Liver (tissue), 9 donors: ENCODE measurements around the gene KCTD1.

DNA sequence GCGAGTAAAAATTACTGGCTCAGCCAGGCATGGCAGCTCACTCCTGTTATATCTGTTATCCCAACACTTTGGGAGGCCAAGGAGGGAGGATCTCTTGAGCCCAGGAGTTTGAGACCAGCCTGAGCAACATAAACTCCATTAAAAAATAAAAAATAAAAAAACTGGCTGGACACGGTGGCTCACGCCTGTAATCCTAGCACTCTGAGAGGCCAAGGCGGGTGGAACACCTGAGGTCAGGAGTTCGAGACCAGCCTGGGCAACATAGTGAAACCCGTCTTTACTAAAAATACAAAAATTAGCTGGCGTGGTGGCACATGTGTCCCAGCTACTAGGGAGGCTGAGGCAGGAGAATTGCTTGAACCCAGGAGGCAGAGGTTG, 22.7 kb upstream of the RMC1 start:
- PRO-cap, 5 experiments: no peak in any of the 5 experiments
- RAMPAGE, long total RNA, 2 experiments: no peak in any of the 2 experiments
- RRBS: no CpG with 5 or more reads among the region's 7 CpGs

- PRO-cap, 5 experiments: no peak in any of the 5 experiments
- RAMPAGE, long total RNA, 2 experiments: no peak in any of the 2 experiments
- RRBS: no CpG with 5 or more reads among the region's 11 CpGs
These were observed 15.3 kb upstream of the RMC1 start for GRCh38 chr18:23487931-23488555.

DNA sequence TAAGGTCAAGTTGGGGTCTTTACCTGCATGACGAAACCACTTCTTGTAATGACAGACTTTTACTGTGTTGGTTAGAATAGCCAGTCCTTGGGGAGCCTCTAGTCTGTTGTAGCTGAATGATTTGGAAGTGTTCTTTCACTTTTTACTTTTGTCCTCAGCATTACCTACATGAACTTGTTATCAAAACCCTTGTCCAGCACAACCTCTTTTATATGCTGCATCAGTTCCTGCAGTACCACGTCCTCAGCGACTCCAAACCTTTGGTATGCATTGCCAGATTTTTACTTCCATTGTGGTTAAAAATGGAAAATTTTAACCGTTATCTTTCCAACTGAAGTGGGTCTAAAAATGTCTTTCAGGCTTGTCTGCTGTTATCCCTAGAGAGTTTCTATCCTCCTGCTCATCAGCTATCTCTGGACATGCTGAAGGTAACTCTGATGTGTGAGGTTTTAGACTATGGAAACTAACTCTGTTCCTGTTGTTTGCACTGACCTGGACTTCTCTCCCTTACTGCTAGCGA, 26.6 kb downstream of the RMC1 start:
- PRO-cap, 5 experiments: no peak in any of the 5 experiments
- RAMPAGE, long total RNA, 2 experiments: no peak in any of the 2 experiments
- RRBS: no CpG with 5 or more reads among the region's 5 CpGs

DNA sequence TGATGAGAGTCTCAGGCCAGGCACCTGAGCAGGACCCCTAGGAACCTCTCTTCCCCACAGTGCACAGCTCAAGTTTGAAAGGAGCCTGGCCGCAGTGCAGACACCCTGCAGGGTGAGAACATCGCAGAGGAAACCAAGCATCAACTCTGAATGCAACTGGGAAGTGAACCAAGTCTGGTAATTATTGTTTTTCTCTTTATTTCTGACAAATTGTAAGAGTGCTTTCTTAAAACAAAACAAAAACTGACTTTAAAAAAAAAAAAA, 15.4 kb downstream of the NPC1 start:
- PRO-cap, 5 experiments: no peak in any of the 5 experiments
- RAMPAGE, long total RNA, 2 experiments: no peak in any of the 2 experiments
- RRBS: no CpG with 5 or more reads among the region's 2 CpGs

DNA sequence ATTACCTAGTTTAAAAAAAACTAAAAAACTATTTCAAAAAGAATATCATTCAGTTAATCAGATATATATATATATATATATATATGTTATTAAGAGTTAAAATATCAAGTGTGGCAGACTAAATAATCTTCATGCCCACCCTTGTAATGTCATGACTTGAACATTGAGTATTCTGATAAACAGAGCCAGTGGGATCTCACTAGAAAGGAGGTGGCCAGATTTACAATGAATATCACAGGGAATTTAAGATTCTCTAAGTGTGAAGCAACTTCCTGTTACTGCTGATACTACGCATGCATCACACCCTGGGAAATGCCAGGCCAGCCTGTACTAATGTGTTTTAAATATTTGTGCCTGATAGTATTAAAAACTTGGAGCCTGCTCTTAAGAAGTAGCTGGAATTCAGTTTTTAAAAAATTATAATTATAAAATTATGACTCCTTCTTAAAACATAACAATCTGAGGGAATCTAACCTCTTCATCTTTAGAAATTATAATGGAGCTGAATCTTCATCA, 148.3 kb downstream of the LAMA3 start:
- PRO-cap, 5 experiments: no peak in any of the 5 experiments
- RAMPAGE, long total RNA, 2 experiments: no peak in any of the 2 experiments
- RRBS: no CpG with 5 or more reads among the region's 1 CpG

DNA sequence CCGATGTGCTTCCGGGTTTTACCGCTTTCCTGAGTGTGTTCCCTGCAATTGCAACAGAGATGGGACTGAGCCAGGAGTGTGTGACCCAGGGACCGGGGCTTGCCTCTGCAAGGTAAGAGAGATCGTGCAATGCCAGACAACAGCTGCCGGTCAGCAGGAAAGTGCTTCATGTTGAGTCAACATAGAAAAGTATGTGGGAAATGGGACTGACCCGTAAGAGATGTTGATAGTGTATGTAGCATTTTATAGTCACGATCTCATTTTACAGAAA, 156.7 kb upstream of the TTC39C start:
- PRO-cap, 5 experiments: peak in 2 of 5 experiments; most common plus-strand start position 115 of the sequence (in 2)
- RAMPAGE, long total RNA, 2 experiments: no peak in any of the 2 experiments
- RRBS: 32% methylated on average over 5 of the region's 8 CpGs

GRCh38 chr18:23907298-23908145, 107.0 kb upstream of the TTC39C start:
- PRO-cap, 5 experiments: no peak in any of the 5 experiments
- RAMPAGE, long total RNA, 2 experiments: no peak in any of the 2 experiments
- RRBS: no CpG with 5 or more reads among the region's 8 CpGs

- PRO-cap, 5 experiments: peak in 1 of 5 experiments; most common minus-strand start chr18:23932855 (in 1)
- RAMPAGE, long total RNA, 2 experiments: no peak in any of the 2 experiments
- RRBS: no CpG with 5 or more reads among the region's 2 CpGs
These were observed 81.9 kb upstream of the TTC39C start for GRCh38 chr18:23932626-23933017.

DNA sequence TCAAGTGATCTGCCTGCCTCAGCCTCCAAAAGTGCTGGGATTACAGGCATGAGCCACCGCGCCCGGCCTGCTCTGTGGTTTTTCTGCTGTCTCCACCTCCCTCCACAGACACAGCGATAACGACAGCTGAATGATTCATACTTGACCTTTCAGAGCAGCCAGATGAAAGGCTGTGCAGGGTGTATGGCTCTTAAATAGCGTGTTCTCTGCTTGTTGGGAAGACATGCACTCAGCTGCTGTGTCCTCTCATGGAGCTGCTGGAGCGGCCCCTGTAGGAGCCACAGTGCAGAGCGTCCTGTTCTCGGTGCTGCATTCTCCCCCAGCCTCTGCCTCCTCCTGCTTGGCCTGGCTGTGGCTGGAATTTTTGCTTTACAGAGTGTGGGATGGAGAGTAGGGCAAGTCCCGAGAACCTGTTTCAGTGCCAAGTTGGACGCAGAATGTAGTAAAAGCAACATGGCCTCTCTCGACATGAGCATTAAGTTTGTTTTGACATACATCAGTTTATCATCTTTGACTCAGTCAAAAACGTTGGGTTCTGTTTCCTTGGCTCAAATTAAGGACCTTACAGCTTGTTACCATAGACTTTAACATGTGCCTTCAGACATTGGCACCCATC, 61.8 kb downstream of the TTC39C start:
- PRO-cap, 5 experiments: no peak in any of the 5 experiments
- RAMPAGE, long total RNA, 2 experiments: no peak in any of the 2 experiments
- RRBS: no CpG with 5 or more reads among the region's 13 CpGs

- PRO-cap, 5 experiments: no peak in any of the 5 experiments
- RAMPAGE, long total RNA, 2 experiments: no peak in any of the 2 experiments
- RRBS: no CpG with 5 or more reads among the region's 6 CpGs
These were observed 266.1 kb downstream of the HRH4 start for GRCh38 chr18:24726631-24726895.

- PRO-cap, 5 experiments: no peak in any of the 5 experiments
- RAMPAGE, long total RNA, 2 experiments: no peak in any of the 2 experiments
- RRBS: no CpG with 5 or more reads among the region's 3 CpGs
These were observed 438.6 kb downstream of the ZNF521 start for GRCh38 chr18:24913320-24913835.

- PRO-cap, 5 experiments: no peak in any of the 5 experiments
- RAMPAGE, long total RNA, 2 experiments: no peak in any of the 2 experiments
- RRBS: no CpG with 5 or more reads among the region's 5 CpGs
These were observed 45.0 kb downstream of the SS18 start for GRCh38 chr18:26045259-26045989.

DNA sequence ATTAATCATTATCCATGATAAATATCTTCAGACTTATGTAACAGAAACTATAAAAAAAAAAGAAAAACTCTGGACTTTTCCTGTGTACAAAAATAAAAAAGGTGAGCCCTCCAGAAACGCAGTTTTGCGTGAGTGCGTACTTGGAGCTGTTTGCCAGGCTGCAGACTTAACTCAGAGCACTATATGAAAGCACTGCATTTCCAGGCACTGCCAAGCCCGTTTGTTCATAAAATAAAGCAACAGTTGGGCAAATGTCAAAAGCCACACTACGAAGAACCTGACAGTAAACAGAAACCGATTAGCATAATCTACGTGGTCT, 1.3 kb downstream of the SS18 start:
- PRO-cap, 5 experiments: peak in 5 of 5 experiments; most common plus-strand start position 121 of the sequence (in 4); most common minus-strand start position 222 of the sequence (in 2)
- RAMPAGE, long total RNA, 2 experiments: no peak in any of the 2 experiments
- RRBS: no CpG with 5 or more reads among the region's 7 CpGs

- PRO-cap, 5 experiments: no peak in any of the 5 experiments
- RAMPAGE, long total RNA, 2 experiments: no peak in any of the 2 experiments
- RRBS: no CpG with 5 or more reads among the region's 8 CpGs
These were observed 836 bp upstream of the TAF4B start for GRCh38 chr18:26225331-26225886.

- PRO-cap, 5 experiments: peak in 5 of 5 experiments; most common minus-strand start chr18:26548550 (in 5)
- RAMPAGE, long total RNA, 2 experiments: no peak in any of the 2 experiments
- RRBS: 22% methylated on average over 1 of the region's 41 CpGs
These were observed at the start of gene KCTD1 for GRCh38 chr18:26548268-26548643. TSS of gene KCTD1 (minus strand) at chr18:26548553.

- PRO-cap, 5 experiments: peak in 4 of 5 experiments; most common plus-strand start chr18:26549958 (in 1); most common minus-strand start chr18:26549807 (in 4)
- RAMPAGE, long total RNA, 2 experiments: no peak in any of the 2 experiments
- RRBS: 2% methylated on average over 24 of the region's 31 CpGs
These were observed 1.3 kb upstream of the KCTD1 start for GRCh38 chr18:26549723-26550038.

GRCh38 chr18:26703213-26704060, 155.1 kb upstream of the KCTD1 start:
- PRO-cap, 5 experiments: no peak in any of the 5 experiments
- RAMPAGE, long total RNA, 2 experiments: no peak in any of the 2 experiments
- RRBS: no CpG with 5 or more reads among the region's 7 CpGs

DNA sequence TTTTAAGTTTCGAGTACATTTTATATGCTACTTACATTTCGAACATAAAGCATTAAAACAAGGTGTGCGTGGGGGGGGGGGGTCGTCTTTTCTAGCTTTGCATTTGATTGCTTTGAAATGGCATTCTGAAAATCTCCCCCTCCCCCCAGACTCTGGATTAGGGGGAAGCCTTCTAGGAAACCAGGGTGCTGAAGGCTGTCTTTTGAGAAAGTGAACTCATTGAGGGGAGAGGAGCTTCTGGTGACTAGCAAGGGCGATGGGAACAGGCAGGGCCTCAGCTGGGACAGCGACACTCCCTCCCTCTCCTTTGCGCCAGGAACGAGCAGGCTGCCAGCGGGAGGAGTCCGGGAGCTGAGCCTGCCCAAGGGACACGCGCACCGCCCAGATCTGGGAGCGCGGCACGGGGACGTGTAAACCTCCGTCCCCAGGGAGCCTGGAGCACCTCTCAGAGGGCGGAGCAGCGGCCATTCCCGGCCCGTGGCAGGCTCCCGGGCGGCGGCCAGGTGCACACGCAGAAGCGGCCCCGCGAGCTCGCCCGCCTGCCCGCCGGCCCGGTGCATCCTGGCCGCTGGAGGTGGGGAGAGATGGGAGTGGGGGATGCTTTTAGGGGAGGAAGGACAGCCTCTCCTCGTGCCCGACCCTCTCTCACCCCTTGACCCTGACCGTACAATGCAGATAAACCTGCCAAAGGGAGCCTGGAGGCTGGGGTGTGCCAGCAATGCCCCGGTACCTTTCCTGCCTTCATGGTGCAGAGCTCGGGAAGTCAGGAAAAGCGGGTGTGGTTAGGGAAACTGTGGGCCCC, 2.4 kb downstream of the AQP4 start:
- PRO-cap, 5 experiments: no peak in any of the 5 experiments
- RAMPAGE, long total RNA, 2 experiments: no peak in any of the 2 experiments
- RRBS: 4% methylated on average over 5 of the region's 41 CpGs

DNA sequence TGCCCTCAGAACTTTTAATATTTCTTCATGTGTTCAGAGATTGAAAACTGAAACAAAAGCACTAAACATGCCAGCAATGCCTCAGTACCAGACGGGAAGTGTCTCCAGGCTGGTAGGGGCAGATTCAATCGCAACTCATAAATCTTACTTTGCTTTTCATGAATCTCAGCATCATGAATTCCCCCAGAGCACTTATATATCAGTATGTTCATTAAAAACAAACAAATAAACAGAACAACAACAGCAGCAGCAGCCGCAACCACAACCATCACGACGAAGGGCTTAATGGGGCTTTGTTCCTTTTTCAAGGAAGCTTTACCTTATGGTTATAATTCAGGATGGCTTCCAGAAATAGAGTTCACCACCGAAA, 3.0 kb upstream of the AQP4 start:
- PRO-cap, 5 experiments: no peak in any of the 5 experiments
- RAMPAGE, long total RNA, 2 experiments: no peak in any of the 2 experiments
- RRBS: no CpG with 5 or more reads among the region's 6 CpGs

DNA sequence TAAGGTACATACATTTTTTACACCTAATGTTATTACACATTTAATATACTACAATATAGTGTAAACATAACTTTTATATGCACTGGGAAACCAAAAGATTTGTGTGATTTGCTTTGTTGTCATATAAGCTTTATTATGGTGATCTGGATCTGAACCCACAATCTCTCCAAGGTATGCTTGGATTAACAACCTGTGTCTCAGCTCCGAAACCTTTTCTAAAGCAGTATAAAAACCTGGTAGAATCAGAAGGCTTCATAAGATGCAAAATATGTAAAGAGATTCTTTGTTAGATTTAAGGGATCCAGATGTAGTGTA, 335.0 kb downstream of the CDH2 start:
- PRO-cap, 5 experiments: no peak in any of the 5 experiments
- RAMPAGE, long total RNA, 2 experiments: no peak in any of the 2 experiments
- RRBS: no CpG with 5 or more reads among the region's 1 CpG